Mammary epithelial cell (primary cell): ENCODE measurements around the genes PTPN6, C1R, ACSM4, GDF3 and CLEC4A.

DNA sequence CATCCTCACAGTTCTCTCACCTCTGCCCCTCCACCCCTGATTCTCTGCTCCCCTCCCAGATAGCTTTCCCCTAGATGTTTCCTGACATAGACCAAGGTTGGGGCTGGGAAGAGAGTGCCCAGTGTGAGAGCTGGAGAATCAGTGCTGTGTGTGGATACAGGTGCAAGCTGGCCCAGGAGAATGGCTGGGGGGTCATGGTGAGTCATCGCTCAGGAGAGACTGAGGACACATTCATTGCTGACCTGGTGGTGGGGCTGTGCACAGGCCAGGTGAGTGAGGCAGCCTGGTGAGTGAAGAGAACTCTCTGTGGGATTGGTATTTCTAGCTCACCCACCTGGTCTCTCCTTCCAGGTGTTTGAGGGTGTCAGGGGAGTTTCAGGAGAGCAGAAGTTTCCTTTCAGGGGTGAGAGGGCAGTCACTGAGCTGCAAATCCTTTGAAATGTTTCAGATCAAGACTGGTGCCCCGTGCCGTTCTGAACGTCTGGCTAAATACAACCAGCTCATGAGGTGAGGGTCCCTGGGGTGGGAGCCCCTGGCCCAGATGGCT, 5.8 kb upstream of the ATN1 start:
- CAGE, long polyA plus RNA, result no peak
- RRBS, result no CpG with 5 or more reads among the region's 4 CpGs

DNA sequence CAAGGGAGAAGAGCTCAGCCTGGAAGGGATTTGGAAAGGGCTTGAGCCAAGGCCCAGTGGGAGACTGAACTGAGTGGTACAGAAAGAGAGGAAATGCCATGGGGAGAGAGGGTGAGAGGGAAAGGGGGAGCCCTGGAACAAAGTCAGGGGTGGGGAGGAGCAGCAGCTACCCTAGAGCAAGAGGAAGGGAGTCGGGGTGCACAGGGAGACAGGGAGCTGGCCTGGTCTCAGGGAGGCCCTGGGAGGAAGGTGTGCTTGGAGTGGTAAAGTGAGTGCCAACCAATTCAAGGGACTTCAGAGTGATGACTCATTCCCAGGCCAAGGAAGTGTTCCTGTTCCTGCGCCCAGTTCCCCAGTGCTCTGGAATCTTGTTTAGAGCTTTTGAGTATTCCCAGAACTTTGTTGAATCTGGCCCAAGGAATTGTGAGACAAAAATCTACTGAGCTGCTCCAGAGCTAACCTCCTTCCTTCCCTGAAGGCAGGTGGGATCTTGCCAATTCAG, 2.4 kb upstream of the ATN1 start:
- CAGE, long polyA plus RNA, result no peak
- RRBS, result no CpG with 5 or more reads among the region's 2 CpGs

GRCh38 chr12:6951154-6951869, at the start of gene PTPN6:
Gene PTPN6, plus strand, starts transcription at chr12:6951356.
- CAGE, long polyA plus RNA, result no peak
- RRBS, result 57% methylated on average over 5 of the region's 27 CpGs

- CAGE, long polyA plus RNA, result no peak
- RRBS, result no CpG with 5 or more reads among the region's 22 CpGs
Measured at GRCh38 chr12:6951870-6952619, 889 bp downstream of the PTPN6 start.

- CAGE, long polyA plus RNA, result no peak
- RRBS, result 59% methylated on average over 2 of the region's 10 CpGs
Measured at GRCh38 chr12:6960618-6961055, 9.5 kb downstream of the PTPN6 start.

DNA sequence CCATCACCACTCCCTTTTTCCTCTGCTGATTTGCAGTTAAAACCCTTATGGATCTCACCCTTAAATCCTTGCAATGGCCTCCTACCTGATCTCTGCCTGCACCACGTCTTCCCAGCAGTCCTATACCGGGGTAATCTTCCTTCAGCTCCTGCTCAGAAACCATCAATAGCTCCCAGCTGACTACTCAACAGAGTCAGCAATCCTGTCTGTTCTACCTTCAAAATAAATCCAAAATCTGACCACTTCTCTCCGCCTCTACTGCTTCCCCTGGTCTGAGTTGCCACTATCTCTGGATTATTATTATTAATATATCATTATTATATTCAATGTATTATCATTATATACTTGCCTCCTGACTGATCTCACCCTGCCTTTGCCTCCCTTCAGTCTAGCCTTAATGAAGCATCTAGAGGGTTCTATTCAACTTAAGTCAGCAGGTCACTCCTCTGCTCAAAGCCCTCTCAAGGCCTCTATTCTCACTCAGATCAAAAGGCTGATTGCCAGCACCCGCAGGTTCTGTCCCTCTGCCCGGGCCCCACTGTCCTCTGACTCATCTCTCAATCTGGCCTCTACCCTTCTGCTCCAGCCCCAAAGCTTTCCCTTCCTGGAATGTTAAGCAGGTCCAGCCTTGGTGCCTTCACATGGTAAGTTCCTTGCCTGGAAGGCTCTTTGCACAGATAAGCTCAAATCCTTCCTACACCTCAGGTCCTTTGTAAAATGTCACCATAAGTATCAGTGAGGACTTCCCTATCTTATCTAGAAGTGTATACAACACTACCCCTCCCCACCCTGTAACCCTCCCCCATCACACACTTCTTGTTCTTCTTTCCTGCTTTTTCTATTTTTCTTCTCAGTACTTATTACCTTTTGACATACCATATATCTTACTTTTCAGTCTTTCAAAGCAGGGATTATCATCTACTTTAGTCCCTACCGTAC, 22.4 kb downstream of the LPCAT3 start:
- CAGE, long polyA plus RNA, result no peak
- RRBS, result no CpG with 5 or more reads among the region's 6 CpGs

- CAGE, long polyA plus RNA, result no peak
- RRBS, result 0% methylated on average over 1 of the region's 7 CpGs
Measured at GRCh38 chr12:7018991-7019325, 682 bp upstream of the LPCAT3 start.

DNA sequence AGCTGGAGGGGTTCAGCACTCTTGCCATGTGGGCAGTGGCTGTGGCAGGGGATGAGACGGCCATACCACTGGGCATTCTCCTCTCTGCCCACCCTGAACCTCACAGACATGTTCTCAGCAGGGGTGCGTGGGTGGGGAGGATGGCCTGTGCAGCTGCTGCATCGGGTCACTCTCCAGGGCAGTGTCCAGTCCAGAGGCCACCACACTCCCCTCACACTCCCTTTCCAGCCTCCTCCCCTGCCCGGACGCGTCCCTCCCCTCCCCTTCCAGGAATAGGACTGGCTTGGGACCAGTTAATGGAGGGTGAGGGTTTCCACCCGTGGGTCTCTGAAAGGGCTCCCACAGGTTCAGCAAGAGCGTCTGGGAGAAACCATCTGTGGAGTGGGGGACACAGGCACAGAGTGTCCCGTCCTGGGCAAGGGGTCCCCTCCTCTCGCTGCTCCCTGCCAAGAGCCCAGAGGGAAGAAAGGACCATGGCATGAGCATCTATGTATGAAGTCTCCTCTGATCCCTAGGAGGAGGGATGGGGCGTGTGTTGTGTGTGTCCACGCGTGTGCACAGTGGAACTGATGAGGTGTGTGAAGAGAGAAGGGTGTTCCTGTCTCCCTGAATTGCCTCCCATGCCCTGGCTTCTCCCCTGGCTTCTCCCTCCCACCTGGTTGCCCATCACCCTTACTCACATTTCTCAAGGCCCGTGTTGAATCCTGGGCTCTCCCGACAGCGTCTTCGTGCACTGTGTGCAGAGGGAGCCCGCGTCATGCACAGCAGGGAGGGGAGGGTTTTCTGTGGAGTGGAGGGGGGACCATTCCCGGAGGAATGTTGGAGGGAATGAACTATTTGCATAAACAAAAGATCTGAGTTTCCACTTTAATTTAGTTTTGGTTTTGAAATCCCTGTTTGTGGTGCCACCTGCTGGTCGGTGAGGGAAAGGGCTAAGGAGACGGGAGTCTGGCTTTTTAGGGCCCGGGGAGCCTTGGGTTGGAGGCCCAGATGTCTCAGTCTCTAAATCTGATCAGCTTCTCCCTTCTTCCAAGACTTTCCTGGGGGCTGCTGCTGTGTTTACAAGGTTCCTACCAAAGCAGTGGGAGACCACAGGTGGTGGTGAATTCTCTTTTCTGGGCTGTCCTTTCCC, at the start of gene C1R:
Gene C1R (minus strand): TSS at position 739 of the 1,132 bp plus-strand sequence.
- CAGE, long polyA plus RNA, result no peak
- RRBS, result no CpG with 5 or more reads among the region's 23 CpGs

DNA sequence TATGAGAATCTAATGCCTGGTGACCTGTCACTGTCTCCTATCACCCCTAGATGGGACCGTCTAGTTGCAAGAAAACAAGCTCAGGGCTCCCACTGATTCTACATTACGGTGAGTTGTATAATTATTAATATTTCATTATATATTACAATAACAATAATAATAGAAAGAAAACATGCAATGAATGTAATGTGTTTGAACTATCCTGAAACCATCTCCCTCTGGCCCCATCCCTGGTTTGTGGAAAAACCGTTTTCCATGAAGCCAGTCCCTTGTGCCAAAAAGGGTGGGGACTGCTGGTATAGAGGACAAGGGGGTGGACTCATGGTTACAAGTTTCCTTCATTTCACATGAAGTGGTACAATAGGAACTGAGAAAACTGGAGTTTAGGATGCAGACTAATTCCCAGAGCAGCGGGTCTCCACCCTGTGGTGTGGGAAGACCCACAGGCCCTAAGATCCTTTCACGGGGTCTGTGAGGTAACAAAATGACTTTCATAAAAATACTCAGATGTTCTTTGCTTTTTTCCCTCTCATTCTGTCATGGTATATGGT, 3.0 kb upstream of the C1RL start:
- CAGE, long polyA plus RNA, result no peak
- RRBS, result no CpG with 5 or more reads among the region's 5 CpGs

- CAGE, long polyA plus RNA, result no peak
- RRBS, result no CpG with 5 or more reads among the region's 11 CpGs
Measured at GRCh38 chr12:7122275-7123510, 6.0 kb downstream of the RBP5 start.

GRCh38 chr12:7127412-7128559, 903 bp downstream of the RBP5 start:
- CAGE, long polyA plus RNA, result no peak
- RRBS, result no CpG with 5 or more reads among the region's 17 CpGs

- CAGE, long polyA plus RNA, result no peak
- RRBS, result no CpG with 5 or more reads among the region's 3 CpGs
Measured at GRCh38 chr12:7303775-7304164, at the start of gene ACSM4. Gene ACSM4, plus strand, starts transcription at chr12:7304072.

DNA sequence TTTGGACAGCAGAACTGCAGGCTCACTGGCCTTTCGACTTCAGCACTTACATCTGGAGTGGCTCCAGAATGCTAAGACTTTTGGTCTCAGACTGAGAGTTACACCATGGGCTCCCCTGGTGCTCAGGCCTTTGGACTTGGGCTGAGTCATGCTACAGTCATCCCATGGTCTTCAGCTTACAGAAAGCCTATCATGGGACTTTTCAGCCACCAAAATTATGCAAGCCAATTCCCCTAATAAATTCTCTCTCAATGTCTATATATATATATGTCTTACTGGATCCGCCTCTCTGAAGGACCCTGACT, 9.0 kb upstream of the CD163 start:
- CAGE, long polyA plus RNA, result no peak
- RRBS, result no CpG with 5 or more reads among the region's 2 CpGs

GRCh38 chr12:7571043-7571841, 67.7 kb upstream of the CD163 start:
- CAGE, long polyA plus RNA, result no peak
- RRBS, result no CpG with 5 or more reads among the region's 1 CpG

- CAGE, long polyA plus RNA, result no peak
- RRBS, result no CpG with 5 or more reads among the region's 3 CpGs
Measured at GRCh38 chr12:7695601-7696007, at the start of gene GDF3. Gene GDF3, minus strand, starts transcription at chr12:7695775.

DNA sequence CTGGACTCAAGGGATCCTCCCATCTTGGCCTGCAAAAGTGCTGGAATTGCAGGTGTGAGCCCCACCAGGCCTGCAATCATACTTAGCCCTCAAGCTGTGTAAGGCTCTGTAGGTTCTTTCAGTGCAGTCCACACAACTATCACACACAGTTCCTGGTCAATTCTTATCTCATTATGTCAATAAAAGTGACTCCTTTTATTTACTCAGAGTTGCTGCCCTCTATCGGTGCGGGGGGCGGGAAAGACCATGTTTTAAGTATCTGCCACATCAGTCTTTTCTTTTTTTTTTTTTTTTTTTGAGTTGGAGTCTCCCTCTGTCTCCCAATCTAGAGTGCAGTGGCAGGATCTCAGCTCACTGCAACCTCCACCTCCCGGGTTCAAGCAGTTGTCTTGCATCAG, 28.9 kb downstream of the SLC2A3 start:
- CAGE, long polyA plus RNA, result no peak
- RRBS, result no CpG with 5 or more reads among the region's 4 CpGs

DNA sequence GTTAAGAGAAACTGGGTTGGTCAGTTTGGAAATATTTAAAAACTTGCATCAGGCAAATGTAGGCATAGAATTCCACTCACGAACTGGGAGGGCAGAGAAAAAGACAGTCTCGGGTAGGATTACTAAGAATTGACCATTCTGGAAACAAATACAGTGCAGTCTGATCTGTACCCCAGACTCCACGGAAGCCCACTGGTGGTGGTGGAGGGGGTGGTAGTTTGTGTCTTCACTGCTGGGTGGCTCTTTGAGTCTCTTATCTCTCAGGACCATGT, 1.9 kb downstream of the SLC2A3 start:
- CAGE, long polyA plus RNA, result no peak
- RRBS, result no CpG with 5 or more reads among the region's 3 CpGs

GRCh38 chr12:8123415-8124117, at the start of gene CLEC4A:
Gene CLEC4A, plus strand, starts transcription at chr12:8123617.
- CAGE, long polyA plus RNA, result no peak
- RRBS, result no CpG with 5 or more reads among the region's 6 CpGs

DNA sequence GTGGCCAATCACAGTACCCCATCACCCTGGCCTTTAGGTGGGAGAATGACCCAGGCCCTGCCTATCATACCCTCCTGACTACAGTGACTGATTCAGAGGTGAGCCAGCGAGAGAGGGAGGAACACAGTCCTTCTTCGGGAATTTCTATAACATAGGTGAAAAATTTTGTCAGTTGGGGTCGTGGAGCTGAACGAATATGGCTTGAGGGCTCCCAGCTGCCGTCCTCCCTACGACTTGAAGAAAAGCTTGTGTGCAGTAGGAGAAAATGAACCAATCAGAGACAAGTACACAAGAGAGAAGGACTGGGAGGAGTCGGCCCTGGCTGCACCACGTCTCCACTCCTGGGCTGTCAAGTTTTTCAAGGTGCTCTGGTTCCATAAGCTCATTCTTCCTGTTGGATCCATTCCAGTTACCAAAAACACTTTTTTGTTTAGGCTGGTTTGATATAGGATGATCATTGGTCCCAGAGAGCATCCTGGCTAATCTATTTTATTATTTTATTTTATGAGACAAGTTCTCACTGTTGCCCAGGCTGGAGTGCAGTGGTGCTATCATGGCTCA, 2.9 kb upstream of the A2ML1 start:
- CAGE, long polyA plus RNA, result no peak
- RRBS, result no CpG with 5 or more reads among the region's 8 CpGs

DNA sequence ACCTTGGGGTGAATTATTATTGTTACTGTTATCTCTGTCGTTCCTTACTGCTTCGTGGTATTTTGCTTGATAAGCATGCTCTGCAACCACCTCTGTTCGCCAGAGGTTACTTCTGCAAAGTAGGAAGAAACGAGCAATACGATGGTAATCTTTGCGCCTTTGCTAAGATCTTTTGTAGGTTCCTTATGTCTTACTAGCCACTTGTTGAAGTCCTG, 706 bp upstream of the M6PR start:
- CAGE, long polyA plus RNA, result no peak
- RRBS, result no CpG with 5 or more reads among the region's 6 CpGs